Neural cell (in vitro differentiated cells): Measurements from ENCODE around the gene NRP1.

DNA sequence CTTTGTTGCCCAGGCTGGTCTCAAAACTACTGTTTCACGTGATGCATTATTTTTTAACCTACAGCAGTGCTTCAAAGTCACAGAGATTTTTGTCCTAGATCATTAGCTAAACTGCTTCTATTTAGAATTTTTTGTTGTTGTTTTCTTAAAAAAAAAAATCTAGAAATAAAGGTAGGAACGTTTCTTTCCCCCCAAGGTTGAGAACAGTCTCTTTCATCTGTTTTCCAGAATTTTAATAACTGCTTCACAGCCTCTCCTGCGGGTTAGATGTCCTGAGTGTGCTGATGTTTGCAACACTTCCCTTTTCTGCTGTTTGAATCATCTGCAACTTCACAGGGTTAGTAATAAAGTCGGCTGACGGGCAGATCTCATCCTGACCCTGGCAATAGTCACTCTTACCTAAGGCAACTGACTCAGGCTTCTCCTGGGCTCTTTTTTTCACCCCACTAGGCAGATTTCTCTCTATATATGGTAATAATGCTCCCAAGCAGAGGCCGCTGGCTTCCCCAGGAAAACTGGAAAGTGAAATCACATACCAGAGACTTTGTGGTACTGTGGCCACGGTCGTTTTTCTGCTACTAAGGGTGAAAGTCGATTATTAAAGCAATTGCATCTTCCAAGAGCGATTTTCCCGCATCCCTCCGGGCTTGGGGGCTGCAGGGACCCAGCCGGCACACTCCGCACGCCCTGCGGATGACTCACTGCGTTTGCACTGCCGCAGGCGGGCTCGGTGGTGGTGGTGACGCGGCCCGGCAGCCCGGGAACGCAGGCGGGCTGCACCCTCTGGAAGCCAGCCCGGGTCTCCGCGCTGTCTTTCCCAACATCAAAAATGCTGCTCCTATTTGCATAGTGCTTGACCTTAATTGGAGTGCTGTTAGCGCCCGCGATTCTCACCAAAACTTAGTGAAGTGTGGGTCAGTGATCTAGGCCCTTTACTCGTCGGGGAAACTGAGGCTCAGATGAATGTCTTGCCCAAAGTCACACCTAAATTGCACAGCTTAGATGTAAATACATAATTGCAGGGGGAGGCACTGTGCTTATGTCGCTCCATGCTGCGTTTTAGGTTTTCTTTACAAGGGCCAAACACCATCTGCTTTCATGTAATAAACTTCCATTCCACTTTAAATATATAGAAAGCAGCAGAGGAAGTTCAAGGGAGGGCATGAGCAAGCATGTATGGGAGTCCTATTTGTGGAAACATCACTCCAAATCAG is 47.5 kb upstream of the ITGB1 start:
- RAMPAGE, long total RNA: no peak

DNA sequence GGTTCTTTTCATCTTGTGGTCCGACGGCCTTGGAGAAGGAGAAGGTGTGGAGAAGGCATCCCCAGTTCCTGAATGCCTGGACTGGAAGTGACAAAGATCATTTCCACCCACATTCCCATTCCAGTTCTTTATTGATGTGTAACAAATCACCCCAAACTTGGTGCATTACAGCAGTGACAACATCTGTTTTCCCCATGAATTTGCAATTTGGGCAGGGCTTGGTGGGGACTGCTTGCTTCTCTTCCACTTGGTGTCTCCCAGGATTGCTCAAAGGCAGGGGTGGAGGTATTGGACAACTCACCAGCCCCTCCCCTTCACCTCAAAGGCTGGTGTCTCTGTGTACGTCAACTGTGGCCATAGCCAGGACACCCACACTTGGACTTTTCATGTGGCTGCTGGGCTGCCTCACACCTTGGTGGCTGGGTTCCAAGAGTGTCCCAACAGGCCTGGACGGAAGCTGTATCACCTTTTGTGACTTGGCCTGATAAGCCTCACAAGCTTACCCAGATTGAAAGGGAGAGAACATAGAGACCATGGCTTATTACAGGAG is 187.4 kb upstream of the ITGB1 start:
- RAMPAGE, long total RNA: no peak

- RAMPAGE, long total RNA: no peak
These were observed 178.2 kb downstream of the NRP1 start for GRCh38 chr10:33156212-33156622.

DNA sequence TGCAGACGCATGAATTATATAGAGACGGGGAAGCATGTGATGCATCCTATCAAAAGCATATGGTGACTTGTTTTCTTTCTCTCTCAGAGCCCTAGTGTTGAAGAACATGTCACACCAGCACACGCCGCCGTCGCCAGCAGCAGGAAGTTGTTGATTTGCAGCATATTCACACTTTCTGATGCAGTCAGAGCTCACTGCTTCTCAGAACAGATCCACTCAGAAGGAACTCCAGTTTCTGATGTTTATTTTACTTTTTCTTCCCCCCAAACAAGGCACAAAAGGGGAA is 123.3 kb downstream of the NRP1 start:
- RAMPAGE, long total RNA: no peak

DNA sequence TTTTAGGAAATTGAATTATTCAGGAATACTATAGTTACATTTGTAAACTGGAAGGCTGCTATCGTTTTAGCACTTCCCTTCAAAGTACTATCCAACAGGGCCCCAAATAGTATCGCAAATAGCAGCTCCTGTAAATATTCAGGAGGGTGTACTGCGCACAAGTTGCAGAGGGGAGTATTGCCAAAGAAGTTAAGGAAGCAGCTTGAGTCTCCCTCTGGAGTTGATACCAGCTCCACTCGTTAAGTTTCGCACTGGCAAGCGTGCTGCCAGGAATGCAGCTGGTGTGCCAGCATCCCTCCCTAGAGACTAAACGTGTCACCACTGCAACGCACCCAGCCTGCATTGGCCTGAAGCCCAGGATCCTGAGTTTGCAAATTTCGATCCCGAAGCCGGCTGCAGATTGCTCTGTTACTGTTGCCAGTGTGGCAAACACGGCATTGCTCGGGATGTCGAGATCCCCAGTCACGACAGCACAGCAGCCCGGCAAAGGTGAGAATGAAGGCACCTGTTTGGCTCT is 61.2 kb downstream of the NRP1 start:
- RAMPAGE, long total RNA: no peak

GRCh38 chr10:33334059-33334711 is at the start of gene NRP1:
Gene NRP1 (minus strand): TSS chr10:33334667.
- RAMPAGE, long total RNA: no peak

GRCh38 chr10:33377612-33378156 is 43.2 kb upstream of the NRP1 start:
- RAMPAGE, long total RNA: no peak

DNA sequence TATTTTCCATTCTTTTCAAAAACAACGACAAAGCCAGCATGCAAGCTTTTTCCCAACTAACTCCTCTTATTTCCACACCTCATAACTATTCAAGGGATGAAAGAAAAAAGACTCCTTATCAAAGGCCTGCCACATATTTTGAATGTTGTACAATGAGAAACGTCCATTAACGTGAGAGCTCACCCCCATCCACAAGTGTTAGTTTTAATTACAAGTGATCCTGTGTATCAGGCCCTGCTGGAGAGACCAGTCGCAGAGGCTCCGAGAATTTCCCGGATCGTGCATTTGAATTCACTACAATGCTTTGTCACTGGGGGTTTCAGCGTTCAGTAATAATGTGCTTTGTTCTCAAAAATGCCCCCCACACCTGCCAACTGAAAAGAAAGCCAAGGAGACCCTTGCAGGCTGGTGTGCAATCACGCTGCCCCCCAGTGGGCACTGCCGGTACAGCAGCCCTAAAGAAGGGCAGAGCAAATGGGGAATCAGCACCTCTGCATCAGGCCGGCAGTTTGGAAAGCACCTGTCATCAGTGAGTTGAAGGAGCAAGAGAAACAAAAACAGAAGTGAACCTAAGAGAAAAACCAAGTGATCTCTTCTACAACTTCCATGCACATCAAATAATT is 177.7 kb downstream of the PARD3 start:
- RAMPAGE, long total RNA: no peak

DNA sequence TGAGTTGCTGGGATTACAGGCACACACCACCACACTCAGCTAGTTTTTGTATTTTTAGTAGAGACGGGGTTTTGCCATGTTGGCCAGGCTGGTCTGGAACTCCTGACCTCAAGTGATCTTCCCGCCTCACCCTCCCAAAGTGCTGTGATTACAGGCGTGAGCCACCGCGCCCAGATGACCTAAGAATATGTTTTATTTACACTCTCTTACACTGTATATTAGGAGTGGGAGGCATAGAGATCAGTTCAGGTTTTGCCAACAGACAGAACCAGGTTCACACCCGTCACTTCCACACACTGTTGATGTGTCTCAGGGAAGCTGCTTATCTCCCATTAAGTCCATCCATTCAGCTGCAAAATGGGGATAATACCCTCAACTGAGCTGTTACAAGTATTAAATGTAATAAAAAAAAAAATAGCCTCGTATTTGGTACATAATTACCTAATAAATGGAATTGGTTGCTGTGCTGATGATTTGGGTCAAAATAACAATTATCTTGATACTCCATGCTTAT is 64.2 kb downstream of the PARD3 start:
- RAMPAGE, long total RNA: no peak

DNA sequence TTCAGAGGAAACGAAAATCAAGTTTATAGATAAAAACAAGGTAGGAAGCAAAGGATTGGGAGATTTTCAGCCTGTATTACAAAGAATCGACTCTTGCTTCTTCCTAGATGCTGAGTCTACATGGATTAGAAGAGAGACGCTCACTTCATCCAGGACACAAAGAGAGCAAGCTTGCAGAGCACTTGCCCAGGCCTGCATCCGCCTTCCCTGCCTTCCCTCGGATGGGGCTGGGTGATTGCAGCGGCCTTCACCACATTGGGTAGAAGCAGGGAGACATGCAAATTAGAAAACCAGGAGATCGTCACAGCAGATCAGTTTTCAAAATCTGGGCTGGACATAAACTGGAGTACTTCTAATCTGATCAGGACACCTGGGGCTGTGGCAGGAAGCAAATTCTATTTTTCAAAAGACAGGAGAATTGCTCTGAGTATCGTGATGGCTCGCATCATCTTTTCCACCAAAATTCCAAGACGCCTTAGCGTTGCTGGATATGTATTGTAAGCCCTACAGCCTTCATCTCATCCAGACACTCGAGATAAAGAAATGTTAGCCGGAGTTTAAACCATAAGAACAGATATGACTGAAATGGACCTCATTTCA is 91.0 kb upstream of the PARD3 start:
- RAMPAGE, long total RNA: no peak

DNA sequence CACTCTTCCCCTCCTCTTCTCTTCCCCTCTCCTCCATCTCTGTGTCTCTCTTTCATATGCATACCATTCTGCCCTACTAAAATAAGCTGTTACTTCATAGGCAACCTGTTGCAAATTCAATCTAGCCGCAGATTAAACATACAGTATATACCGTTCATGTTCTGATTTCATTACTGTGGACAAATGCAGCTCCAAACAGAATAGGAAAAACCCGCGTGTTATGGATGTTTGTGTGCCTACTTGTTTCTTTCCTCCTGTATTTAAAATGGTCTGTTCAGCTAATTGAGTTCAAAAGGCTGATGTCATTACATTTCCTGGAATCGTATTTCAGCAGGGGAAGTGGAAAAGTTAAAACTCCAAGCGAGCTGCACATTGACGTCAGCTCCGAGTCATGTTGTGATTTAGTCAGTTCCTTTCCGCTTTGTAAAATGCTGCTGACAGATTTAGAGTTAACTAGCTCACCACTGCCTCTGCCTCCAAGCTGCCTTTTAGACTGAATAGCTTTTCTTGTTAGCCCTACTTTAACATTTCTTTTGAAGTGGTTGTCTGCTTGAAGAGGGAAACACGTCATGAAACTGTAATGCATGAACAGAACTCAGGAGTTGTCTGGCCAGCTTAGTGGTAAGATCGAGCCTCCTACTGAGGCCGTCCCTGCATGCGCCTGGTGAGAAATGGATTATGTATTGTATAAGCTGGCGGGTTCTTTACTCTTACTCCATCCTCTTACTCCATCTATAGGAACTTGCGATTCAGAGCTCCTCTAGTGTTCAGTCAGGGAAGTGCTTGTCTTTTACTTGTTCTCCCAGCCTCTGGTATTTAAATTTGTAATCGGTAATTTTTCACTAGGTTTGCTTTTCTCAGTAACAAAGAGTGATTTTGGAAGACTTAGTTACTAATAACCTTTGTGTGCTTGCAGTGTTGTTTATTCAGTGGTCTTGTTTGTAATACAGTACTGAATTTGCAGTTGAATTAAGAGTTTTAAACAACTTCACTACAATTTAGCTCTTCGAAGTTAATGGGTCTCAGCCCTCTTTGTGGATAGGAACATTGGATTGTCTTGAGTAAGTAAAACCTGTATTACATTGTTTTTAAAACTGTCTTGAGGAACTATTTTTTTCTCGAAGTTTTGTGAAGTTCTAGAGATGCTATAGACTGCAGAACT is 69.2 kb downstream of the CREM start:
- RAMPAGE, long total RNA: no peak

GRCh38 chr10:35209243-35209607 is 82.6 kb downstream of the CREM start:
- RAMPAGE, long total RNA: no peak

DNA sequence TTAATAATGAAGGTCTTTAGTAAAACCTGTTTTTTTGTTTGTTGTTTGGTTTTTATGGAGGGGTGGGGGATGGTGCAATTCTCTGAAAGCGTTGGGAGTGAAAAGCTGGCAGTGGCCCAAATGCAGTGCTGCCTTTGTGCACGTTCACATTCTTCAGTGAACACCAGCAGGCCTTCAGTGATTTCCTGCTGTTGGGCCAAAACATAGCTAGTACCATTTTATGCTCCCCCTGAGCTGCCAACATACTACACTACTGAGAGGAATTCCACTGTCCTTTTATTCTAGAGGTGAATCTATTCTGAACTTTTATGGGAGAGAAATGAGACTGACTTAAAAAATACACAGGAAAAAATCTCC is 50.5 kb downstream of the CCNY start:
- RAMPAGE, long total RNA: no peak

- RAMPAGE, long total RNA: no peak
These were observed 88.5 kb downstream of the CCNY start for GRCh38 chr10:35424517-35425412.

DNA sequence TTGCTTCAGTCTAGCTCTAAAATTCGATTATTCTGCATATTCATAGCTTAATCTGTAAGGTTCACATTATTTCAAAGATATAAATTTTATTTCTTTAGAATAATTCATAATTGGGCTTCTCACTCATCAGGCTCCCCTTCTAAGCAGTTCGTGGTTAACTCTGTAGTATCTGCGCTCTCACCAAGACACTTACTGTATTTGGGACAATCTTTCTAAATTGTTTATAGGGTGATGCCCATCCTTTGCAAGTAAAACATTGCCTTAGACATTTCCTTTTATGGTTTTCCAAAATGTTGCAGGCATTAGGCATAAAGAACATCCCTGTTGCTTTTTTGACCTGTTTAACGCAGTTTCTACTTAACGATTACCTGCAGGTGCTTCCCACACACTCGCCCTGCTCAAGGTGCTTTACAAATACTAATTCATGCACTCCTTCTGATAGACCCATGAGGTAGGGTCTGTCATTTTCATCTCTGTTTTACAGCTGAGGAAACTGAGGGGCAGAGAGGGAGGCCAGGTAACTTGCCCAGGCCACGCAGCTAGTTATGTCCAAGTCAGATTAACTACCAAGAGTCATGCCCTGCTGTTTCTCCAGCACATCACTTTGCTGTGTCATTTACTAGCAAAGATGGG is 91.9 kb upstream of the GJD4 start:
- RAMPAGE, long total RNA: no peak

DNA sequence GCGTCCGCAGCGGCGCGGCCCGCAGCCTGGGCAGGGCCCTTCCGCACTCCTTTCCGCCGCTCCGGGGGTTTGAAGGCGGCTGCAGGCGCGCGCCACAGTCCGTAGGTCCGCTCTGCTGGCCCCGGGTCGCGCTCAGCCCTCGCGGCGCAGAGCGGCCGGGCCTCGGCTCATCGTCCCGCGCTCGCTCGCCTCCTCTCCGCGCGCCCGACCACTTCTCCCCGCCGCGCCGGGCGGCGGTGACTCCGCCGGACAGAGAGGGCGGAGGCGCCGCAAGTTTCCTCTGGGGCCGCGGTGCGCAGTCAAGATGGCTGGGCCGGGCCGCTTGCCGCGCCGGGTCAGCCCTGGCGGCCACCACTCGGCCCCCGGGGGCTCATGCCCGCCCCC is 508 bp downstream of the FZD8 start:
- RAMPAGE, long total RNA: no peak

GRCh38 chr10:36278935-36279403 is 636.9 kb upstream of the FZD8 start:
- RAMPAGE, long total RNA: no peak

DNA sequence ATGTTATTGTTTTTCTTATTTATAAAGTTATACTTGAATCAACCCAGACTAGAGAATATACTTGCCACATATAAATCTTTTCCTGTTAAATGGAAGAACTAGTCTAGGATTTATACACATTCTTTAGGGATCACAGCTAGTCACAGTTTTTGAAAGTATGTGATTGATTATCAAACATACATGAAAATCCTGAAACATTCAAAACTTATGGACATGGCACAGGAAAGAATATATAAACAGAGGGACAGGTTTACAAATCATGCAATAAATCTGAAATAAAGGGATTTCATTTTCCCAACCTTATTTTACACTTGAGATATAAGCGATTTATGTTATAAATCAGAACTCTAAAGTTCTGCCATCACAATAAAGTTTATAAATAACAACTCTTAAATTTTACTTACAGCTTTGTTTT is 98.8 kb upstream of the ANKRD30A start:
- RAMPAGE, long total RNA: no peak

- RAMPAGE, long total RNA: no peak
These were observed 36.7 kb downstream of the ZNF248 start for GRCh38 chr10:37820707-37821091.

DNA sequence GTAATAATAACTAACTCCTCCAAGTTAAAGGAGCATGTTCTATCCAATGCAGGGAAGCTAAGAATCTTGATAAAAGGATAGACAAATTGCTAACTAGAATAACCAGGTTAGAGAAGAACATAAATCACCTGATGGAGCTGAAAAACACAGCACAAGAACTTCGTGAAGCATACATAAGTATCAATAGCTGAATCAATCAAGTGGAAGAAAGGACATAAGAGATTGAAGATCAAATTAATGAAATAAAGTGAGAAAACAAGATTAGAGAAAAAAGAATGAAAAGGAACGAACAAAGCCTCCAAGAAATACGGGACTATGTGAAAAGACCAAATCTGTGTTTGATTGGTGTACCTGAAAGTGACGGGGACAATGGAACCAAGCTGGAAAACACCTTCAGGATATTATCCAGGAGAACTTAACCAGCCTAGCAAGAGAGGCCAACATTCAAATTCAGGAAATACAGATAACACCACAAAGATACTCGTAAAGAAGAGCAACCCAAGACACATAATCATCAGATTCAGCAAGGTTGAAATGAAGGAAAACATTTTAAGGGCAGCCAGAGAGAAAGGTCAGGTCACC is 12.5 kb downstream of the ZNF37A start:
- RAMPAGE, long total RNA: no peak